Placental pericyte (primary cell): ENCODE measurements around the genes FA2H and DUXB.

- CAGE, long polyA plus RNA, result no peak
These were observed 30.9 kb upstream of the CLEC18B start for GRCh38 chr16:74451702-74453005.

GRCh38 chr16:74724320-74725460 lies 24.0 kb upstream of the MLKL start:
- CAGE, long polyA plus RNA, result no peak

DNA sequence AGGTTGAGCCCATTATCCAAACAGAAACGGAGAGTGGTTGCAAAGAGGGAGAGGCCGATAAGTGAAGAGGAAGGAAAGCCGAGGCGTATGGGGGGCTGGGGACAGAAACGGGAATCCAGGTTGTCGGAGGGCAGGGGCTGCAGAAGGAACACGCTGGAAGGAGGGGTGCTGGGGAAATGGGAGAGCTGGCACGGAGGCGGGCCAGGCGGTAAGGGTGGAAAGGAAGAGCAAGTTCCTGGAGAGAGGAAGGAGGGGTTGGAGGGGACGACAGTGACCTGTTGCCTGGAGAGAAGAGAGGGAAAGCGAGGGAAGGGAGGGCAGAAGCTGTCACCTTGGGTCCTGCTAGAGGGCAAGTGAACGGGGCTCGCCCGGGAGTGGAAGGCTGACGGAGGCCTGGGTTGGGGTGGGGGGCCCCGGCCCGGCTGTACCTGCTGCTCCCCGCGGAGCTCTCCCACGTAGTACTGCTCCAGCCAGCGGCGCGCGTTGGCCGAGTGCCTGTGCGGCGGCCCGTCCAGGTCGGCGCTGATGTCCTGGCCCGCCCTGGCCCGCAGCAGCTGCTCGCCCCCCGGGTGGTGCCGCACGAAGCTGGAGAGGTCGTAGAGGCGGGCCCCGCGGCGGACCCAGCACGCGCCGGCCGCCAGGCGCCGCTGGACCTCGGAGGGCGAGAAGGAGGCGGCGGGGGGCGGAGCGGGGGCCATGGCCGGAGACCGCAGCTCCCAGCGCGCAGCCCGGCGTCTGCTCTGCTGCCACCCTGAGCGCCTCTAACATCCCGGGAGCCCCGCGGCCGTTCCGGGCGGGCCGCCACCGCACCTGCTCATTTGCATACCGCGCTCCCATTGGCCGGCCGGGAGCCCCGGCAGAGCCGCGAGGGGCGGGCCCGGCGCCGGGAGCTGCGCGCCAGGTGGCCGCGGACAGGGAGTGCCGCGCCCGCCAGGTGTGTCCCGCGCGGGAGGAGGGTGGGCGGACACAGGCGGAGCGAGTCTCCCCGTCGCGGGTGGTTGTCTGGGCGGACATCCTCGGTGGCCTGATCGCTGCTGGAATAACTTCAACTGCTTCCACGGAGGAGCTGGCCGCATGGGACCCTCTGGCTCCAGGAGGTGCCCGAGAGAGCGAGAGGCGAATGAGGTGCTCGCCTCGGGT lies at the start of gene FA2H:
FA2H (minus strand) TSS at position 763 of the 1,140 bp plus-strand sequence.
- CAGE, long polyA plus RNA, result no peak

DNA sequence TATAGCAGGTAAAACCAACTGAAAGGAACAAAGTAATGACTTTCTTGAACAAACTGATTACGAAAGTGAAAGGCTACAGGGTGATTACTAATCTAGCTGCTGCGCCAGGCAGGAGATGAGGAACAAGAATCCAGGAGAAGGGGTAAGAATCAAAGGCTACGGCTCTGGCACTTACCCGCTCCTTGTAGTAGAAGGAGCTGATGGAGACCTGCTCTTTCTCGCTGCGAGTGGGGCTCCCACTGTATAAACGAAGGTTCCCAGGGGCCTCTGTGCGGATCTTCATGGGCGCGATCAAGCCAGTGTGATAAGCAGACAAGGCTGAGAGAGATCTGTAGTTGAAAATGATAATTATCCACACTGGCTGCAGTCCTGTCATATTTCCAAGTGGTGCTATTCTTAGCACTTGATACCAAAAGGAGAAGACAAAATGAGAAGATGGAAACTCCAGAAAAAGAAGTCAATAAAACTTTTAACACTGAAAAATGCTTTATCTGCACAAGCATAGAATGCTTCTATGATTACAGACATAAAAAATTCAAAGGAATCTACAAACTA lies 81.1 kb downstream of the WDR59 start:
- CAGE, long polyA plus RNA, result no peak

DNA sequence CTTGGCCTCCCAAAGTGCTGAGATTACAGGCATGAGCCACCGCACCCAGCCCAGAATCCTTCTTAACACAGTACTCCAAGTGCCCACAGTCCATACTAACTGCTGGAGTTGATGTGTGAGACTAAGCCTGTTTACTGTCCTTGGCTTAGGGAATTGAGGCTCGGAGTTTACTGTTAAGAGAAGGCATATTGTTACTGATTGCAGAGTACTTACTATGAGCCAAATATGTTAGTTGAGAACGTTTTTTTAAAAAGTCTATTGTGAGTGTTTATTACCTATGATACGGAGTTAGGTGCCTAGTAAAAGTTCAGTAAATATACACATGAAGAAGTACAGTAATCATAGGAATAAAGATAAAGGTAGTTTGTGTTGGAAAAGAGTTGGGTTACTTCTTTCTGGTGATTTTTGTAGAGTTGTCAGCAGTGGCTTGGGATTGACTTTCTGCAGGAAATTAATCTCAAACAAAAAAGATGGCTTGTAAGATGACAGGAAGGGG lies 25.3 kb downstream of the ZNRF1 start:
- CAGE, long polyA plus RNA, result no peak

DNA sequence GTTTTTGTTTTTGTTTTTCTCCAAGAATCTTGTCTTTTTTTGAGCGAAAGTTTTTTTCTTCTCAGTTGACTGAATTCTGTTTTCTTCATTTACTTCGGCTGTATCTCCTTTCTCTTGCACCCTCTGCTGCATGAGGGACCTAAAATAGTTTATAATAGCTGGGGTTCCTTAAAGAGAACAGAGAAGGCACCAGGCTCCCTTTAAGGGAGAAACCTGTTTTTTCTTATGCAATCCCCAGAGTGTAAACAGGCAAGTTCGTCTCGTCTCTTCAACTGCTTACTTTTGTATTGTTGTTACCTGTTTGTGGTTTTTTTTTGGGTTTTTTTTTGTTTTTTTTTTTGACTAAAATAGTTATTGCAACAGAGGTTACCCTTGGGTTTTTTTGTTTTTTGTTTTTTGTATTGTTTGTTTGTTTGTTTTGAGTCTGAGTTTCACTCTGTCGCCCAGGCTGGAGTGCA lies 3.6 kb upstream of the LDHD start:
- CAGE, long polyA plus RNA, result no peak

- CAGE, long polyA plus RNA, result no peak
These were observed 10.2 kb downstream of the CTRB1 start for GRCh38 chr16:75228991-75229472.

DNA sequence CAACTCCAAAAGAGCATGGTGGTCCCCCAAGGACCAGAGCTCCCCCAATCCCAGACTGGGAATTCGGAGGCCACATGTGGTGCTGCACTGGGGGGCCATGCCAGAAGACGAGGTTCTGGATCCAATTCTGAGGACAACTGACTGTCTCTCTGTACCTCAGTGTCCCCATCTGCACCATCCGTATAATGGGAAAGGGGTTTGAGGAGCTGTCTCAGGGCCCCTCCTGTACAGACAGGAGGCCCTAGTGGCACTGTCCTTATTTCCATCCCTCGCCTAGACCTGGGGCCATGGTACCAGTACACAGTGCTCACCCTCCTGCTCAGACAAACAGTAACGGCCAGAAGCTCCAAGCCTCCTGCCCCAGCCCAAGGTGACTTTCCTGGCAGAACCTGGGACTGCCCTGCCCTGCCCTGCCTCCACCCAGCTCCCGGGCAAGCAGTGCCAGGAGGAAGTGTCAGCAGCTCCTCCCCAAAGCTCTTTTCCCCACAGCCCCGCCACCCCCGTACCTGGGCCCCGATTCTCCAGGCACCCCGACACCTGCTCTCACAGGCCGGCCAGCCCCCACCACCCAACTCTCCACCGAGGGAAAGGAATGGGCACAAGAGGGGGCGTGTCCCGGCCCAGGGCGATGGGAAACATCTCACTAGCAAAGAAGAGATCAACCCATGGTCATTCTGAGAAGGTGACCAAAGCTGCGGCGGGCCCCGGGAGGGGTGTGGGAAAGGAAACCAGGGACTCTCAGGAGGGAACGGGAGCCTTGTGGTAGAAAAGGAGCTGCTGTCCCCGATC lies 1.4 kb downstream of the BCAR1 start:
- CAGE, long polyA plus RNA, result no peak

DNA sequence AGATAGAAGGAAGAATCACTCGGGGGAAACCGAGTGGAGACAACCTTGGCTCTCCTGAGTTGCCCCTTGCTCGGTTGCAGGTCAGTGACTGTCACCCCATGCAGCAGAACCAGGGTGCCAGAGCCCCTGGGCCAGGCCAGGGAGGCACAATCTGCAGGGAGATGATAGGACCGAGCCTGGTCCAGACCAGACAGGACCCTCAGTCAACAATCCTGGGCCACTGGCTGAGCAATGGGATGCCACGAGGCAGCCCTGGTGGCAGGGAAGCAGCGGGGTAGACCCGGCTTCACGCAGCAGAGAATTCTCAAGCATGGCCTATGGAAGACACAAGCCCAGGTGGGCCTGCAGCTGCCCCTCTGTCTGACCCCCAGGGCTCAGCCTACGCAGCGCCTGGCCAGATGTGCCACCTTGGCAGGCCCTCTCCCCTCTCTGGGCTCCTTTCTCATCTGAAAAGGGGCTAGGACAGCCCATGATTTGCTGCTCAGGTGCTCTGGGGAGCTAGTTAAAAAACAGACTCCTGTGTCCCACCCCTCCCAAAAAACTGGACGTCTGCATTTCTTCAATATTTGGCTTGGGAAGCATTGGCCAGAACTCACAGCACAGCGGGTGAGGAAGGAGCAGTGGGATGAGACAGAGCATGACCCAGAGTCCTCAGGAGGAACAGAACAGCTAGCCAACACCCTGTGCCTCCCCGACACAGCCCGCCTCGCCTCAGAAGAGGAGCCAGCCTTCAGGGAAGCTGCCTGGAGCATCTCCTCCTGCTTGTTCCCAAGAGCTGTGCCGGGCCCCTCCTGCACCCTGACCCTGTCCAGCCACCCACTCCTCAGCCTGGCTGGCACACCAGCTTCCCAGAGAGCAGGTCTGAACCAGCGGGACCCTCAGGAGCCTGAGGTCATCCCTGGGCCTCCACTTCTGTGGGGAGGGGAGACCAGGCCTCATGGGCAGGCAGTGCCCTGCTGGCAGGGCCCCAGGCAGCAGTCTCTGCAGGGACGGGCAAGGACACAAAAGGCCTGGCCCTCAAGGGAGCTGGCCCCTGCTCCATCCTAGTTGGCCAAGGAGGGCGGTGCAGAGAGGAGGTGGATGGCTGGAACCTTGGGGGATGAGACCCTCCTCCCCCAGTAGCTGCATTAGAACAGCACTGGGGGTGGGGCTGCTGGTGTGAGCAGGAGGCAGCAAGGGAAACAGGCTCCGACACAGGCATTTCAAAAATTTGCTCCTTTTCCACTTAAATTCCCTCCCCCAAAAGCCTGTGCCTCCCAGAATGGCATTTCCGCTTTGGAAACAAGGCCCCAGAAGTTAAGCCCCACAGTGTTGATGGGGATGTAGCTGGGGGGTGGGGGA lies 1.5 kb upstream of the BCAR1 start:
- CAGE, long polyA plus RNA, result no peak

- CAGE, long polyA plus RNA, result no peak
These were observed 36.3 kb upstream of the BCAR1 start for GRCh38 chr16:75287653-75288256.

GRCh38 chr16:75304258-75305064 lies 53.0 kb upstream of the BCAR1 start:
- CAGE, long polyA plus RNA, result no peak

DNA sequence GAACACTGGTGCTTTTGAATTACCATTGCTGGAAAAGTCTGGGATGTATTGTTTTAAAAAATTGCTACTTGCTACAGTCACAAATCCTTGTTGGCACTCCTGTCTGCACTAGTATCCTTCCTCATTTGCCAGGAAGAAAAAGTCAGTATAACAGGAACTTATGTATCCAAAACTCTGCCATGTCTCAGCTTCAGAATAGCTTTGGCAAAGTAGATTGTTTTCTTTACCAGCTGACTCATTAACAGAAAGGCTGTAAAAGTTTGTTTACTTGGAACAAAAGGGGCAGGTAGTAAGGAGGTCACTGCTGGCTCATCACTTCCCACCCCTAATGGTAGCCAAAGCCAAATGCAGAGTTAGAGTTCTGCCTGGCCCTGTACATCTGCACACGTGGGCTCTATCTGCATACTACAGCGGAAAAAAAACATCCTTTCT lies 90.8 kb upstream of the BCAR1 start:
- CAGE, long polyA plus RNA, result no peak

DNA sequence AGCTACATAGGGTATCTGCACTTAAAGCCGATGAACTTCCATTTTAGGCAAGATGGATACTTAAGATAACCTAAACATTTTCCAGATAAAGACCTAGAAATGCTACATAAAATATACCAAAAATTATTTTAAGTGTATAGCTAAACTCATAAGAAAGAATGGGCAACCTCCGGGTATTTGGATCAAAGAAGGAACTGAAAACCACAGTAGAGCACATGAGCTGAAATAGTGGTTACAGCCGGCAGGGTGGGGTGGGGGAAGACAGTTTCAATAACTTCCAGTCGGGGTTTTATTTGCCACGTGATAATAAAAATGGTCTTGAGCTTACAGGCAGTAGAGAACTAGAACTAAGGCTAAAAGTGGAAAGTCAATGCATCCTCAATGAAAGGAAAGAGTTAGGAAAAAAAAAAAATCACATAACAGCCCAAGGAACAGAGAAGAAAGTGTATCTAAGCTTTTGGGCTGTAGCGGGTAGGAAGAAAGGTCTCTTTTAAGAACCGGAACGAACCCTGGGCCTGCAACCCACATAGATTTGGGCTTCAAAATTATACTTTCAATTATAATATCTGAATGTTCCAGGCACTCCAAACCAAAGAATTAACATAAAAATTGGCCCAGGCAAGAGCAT lies 53.0 kb downstream of the CFDP1 start:
- CAGE, long polyA plus RNA, result no peak

GRCh38 chr16:75486058-75486542 lies 9.1 kb downstream of the CHST6 start:
- CAGE, long polyA plus RNA, result no peak

DNA sequence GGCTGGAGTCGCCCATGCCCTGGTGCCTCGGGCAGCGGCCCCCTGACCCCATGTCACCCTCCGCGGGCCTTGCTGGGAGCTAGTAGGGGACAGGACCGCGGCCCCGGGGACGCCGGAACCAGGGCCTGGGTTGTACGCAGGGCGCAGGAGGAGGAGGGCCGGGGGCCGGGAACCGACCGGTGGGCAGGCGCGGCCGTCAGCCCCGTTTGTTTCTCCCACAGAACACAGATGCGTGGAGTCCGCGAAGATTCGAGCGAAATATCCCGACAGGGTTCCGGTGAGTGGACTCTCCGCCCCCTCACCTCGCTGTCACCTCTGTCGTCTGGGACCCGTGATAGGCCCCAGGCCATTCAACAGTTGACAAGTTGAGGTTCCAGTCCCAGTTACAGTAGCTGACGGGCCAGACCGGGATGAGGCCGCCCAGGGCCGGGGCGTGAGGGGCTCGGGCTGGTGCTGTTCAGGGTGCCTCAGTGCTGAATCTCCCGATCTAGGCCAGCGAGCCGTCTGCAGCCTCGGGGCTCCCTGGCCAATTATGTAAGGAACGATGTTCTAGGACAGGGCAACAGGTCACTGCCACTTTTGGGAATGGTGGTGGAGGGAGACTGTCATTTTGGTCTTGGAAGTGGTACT lies 567 bp downstream of the GABARAPL2 start:
- CAGE, long polyA plus RNA, result no peak

GRCh38 chr16:75701163-75701563 lies at the start of gene DUXB:
Gene DUXB, minus strand, starts transcription at chr16:75701461.
- CAGE, long polyA plus RNA, result no peak

DNA sequence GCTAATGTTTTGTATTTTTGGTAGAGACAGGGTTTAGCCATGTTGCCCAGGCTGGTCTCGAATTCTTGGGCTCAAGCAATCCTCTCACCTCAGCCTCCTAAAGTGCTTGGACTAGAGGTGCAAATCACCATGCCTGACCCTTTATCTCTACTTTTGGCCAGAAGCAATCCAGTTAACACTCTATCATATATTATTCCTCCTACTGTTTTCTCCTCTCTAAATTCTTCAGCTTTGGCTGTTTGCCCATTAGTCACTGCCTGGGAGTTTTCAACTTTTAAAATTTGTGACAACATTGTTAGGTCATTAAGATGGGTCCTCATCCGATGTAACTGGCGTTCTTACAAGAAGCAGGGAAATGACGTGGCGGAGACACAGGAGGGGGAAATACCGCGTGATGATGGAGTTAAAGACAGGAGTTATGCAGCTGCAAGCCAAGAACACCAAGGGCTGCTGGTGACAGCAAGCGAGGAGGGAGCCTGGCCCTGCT lies 34.7 kb upstream of the CPHXL start:
- CAGE, long polyA plus RNA, result no peak

DNA sequence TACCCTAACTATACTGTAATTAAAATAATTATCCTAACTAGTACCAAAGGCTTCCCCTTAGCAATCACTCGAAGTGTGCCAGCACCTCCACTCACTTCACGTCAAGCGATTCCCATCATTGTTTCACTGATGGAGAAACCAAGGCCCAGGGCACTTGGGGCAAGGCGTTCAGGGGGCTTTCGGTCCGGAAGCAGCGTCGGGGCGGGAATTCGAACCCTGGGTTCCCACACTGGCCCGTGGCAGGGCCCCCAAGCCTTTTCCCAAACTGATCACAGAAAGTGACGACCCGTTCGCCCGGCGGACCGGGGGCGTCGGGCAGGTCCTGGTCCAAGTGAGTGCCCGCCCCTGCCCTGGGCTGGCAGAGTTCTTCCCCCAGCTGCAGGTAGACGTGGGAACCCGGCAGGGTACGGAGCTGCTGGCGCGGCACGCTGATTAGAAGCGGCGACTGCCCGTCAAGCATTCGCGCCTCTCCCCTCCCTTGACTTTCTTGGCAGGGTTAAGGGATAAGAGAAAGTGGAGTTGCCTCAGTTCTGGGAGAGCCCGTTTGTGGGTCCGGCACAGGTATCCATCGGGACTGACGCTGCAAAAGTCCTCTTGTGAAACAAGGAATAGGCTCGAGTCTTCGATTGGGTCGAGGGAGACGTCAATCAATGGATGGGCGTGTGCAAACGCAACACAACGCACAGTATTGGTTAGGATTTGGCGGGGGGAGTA lies 726 bp upstream of the MON1B start:
- CAGE, long polyA plus RNA, result no peak

- CAGE, long polyA plus RNA, result no peak
These were observed 13.6 kb downstream of the SYCE1L start for GRCh38 chr16:77212663-77213386.

DNA sequence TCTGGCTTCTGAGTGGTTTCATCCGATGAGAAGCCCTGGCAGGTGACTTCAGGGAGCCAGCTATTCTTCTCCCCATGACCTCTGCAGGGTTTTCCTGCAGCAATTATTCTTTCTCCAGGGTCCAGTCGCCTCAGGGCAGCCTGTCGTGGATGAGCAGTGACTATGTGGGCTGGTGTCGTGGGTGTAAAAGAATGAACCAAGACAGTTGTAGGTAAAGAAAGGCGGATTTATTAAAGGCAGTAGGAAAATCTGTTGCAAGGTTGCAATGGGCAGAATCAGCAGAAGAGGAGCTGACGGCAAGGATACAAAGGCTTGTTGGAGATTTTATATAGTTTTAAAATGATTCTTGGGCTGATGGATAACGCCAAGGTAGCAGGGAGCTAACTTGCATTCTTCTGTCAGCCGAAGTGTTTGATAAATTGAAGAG lies 6.9 kb upstream of the WWOX start:
- CAGE, long polyA plus RNA, result no peak